LUHMES (cell line): ENCODE results near the genes CCER1 and DCN.

GRCh38 chr12:90955103-90955453 is at the start of gene CCER1:
Gene CCER1, minus strand, starts transcription at chr12:90955176.
- PRO-cap, result no peak

DNA sequence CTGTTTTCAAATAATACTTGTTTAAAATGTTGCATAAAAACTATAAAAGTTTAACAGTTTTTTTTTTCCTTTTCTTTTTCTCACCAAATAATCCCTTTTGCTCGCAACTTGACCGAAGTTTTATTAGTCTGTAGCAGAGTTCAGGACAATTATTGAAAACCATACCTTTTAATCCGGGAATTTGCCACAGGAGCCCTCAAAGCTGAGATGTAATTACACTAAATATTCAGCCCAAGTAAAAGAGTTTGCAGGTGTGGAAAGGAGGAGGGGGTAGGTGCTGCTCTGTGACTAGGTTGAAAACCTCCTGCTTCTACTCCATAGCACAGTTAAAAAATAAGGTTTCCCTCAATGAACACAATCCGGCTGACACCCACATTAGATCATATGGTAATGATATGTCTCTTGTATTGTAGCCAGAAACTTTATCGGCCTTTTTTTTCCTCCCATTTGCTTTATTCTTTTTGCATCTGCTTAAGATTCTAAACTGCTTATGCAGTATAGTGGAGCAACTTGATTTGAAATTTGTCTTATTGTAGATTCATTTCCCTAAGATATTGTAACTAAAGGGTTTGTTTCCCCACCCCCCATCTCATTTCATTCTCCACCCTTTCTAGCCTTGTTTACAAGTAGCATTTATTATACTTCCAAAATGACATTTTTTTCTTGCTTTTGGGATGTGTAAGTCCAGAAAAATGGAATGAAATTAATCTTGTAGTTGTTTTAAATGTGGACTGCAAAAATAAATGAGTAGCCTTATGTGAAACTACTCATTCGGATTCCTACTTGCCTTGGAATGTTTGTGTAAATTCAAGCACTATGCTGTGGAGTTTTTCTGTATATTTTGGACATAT is at the start of gene DCN:
DCN (minus strand) TSS at position 328 of the 851 bp plus-strand sequence.
- PRO-cap, result no peak

DNA sequence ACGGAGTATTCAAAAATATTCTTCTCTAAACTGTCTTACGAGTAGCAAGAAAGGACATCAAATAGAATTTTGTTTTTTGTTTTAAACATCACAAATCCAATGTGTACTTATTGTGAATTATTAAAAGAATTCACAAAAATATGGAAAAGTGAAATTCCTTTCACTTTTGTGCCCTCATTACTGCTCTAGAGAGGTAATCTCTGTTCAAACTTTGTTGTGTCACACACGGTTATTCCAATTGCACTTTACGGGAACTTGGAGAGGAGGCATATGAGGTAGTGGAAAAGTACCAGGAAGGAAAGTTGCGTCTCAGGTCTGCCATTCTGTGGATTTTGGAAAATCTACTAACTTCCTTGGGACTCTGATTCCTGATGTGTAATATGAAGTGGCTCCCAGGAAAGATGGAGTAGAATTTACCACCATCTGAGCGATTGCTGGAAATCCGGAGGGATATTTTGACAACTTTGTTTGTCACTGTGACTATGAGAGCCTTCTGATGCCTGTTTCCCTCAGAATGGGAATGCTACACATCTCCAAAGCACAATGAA is 90.9 kb upstream of the DCN start:
- PRO-cap, result no peak

DNA sequence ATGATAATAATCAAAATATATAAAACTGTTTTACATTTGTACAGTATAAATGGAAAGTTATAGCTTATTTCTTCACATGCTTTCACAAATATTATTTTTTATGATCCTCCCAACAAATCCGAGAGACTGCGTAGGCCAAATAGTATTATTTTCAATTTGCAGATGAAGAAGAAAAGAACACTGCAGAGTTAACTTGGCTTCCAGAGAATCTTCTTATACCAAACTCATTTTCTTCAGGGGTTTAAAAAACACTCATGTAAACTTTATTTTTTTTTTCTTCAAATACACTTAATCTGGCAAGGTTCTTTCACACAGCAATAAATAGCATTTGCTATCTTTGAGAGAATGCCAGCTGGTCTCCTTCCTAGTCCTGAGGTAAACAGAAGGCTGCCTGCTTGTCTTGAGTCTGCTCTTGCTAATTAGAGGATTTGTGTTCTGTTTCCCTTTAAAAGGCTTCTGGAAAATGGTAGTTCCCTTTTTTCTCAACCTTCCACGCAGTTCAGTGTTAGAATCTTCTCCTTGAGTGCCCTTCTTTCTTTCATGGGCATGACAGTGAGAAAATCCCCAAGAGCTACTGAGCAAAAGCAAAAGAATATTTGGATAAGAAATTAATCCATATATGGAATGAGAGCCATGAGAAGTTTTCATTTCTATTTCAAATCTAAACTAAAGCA is 92.2 kb upstream of the DCN start:
- PRO-cap, result no peak

GRCh38 chr12:91783428-91783627 is 362.3 kb downstream of the BTG1 start:
- PRO-cap, result no peak

GRCh38 chr12:92047295-92047832 is 98.3 kb downstream of the BTG1 start:
- PRO-cap, result no peak

GRCh38 chr12:92091067-92091899 is 54.4 kb downstream of the BTG1 start:
- PRO-cap, result no peak

DNA sequence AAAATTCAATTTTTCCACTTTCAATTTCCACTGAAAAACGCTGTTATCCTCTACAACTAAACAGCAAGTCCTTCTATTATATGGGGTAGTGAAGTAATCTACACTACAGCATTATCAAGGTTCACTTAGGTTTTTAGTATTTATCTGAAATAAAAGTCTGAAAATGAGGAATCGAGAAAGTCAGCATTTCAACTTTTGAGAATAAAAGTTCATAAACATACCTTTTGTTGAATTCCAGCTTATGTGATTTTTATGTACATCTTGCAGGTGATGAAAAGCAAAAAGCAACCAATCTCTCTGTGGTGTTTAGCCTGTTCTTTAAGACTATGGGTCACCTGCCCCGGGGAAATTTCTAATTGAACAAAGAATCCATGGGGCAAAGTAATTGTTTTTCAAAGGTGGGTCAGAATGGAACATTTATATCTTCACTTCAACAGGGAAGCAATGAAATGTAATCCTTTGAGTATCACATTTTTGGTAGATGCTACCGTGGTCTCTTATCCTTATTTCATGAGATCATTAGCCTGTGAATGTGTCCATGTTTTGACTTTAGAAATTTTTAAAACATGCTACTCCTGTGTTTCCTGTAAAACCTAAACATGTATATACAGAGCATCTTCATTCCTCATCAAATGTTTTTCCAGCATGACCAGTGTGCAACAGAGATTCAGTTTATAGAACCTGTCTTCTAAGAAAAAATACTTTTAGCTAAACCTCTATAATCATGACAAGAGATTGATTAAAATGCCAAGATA is 3.1 kb downstream of the BTG1 start:
- PRO-cap, result no peak

GRCh38 chr12:92143718-92144213 is 1.9 kb downstream of the BTG1 start:
- PRO-cap, result no peak

- PRO-cap, result bidirectional peak, plus-strand start at chr12:92144467, minus-strand start at chr12:92144287
Measured at GRCh38 chr12:92144214-92144571, 1.5 kb downstream of the BTG1 start.

- PRO-cap, result no peak
Measured at GRCh38 chr12:92158771-92159503, 13.3 kb upstream of the BTG1 start.

- PRO-cap, result no peak
Measured at GRCh38 chr12:92399889-92400613, 254.4 kb upstream of the BTG1 start.

- PRO-cap, result no peak
Measured at GRCh38 chr12:92469899-92470336, 232.9 kb upstream of the PLEKHG7 start.

- PRO-cap, result no peak
Measured at GRCh38 chr12:92502272-92502710, 200.5 kb upstream of the PLEKHG7 start.

DNA sequence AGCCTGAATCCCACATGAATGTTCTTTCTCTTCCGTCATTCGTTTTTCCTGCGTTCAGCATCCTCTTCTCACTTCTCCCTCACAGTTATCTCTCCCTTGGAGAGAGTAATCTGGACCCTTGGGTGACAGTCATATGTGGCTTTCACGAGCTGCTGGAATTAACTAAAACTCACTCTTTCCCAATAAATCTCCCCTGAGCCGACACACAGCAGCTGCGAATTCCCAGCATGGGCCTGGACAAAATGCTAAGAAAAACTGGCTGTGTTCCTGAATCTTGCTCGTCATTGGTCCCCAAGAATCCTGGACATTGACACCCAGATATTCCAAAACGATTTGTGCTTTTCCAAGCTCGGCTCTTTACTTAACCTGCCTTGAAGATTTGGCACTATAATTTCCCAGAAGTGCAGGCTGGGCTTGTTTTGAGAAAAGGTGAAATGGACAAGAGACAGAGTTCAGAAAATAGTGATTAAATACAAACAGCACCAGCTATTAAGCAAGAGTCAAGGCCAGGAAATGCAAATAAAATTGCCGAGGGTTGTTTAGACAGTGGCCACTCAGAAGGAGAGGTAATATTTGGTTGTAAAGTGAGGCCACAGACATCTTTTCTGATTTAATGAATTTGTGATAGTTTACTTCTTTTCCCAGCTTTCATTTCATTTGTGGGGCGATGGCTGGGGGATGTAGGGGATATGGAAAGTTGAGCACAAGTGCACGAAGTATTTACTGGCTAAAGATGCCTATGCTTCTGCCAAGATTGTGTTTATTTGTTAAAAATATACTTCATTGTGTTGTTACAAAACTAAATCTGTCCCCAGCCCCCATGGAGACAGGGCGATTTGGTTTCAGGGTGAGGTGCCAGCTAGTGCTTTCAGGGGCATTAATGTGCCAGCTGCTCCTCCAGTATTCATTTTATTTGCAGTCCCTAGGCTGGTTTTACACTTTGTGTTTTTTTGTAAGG is 199.2 kb upstream of the PLEKHG7 start:
- PRO-cap, result no peak

- PRO-cap, result no peak
Measured at GRCh38 chr12:92802143-92802757, 99.5 kb downstream of the PLEKHG7 start.

DNA sequence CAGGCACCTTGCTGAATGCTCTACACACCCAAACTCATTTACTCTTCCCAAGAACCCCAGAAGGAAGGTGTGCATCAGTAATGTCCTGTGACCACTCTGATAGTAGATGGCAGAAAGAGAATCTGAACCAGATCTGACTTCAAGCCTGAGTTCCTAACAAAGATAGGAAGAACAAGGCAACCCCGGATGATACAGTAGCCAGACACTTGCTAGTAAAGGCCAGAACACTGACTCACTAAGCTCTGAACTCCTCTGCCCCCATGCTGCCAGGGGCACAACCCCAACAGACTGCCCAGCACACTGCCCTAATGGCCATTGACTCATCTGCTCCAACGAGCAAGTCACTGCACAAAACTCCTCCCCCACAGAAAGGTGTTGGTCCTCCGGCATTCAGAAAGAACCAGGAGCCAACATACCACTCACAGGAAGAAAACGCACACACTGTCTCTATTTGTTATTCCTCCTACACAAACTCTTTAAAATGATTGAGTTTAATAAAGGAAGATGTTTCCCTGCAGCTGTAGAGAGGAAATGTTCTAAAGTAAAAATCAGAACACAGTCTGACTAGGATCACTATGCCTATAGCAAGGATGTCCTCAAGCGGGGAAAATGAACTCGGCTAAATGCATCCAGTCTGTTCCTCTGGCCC is 179.6 kb upstream of the NUDT4 start:
- PRO-cap, result no peak

DNA sequence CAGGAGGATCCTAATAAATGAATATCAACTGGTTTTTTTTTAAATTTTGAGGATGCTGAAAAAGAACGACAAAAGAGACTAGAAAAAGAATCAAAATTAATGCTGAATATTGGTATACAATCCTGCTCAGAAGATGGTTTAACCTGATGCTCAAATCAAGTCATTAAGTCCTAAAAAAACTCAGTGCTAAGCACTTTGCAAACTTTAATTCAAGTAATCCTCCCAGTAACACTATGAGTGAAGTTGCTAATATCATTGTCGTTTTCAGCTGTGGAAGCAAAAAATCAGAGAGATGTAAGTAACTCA is 34.2 kb upstream of the SOCS2 start:
- PRO-cap, result no peak

DNA sequence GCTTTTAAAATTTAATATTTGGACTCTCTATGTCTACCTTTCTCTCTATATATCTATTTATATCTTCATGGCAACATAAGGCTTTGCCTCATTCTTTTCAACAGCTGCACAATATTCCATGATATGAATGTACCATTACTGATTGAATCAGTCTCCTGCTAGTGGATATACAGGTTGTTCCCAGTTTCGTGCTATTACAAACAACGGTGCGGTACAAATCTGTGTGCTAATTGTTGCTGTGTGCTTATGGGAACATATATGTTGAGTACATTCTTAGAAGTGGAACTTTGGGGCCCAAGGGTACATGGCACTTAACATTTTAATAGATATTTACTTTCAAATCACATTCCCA is 19.7 kb downstream of the SOCS2 start:
- PRO-cap, result no peak

DNA sequence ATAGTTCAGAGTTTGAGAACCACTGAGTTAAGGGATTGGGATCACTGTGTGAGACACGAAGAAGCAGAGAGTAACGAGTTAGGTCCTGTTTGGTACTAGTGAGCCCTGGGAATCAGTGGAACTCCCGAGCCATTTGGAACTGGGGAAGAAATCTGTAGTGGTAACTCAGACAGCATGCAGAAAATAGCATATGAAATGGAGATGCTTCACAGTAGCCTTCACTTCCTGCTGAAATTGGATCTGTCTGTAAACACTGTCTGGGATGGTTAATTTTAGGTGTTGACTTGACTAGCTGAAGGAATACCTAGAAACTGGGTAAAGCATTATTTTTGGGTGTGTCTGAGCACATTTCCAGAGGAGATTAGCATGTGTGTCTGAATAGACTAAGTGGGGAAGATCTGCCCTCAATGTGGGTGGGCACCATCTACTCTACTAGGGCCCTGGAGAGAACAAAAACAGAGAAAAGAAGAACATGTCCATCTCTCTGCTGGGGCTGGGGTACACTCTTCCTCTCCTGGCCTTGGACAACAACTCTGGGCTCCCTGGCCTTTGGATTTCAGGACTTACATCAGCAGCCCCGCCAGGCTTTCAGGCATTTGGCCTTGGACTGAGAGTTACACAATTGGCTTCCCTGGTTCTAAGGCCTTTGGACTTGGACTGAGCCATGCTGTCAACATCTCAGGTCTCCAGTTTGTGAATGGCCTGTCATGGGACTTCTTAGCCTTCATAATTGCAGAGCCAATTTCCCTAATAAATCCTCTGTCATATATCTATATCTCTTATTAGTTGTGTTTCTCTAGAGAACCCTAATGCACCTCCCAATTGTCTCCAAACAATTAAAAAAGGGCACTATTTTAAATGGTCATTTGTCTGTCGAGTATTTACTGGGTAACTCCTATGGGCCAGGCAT is 14.0 kb upstream of the CRADD start:
- PRO-cap, result no peak